ENCODE data around the genes ADA, TP53TG5, EPPIN and ZSWIM3.

GRCh38 chr20:44393767-44394332, 38.4 kb downstream of the HNF4A start:
- RRBS: no CpG with 5 or more reads among the region's 8 CpGs

GRCh38 chr20:44436348-44437035, 39.2 kb upstream of the TTPAL start:
- RRBS: no CpG with 5 or more reads among the region's 17 CpGs

DNA sequence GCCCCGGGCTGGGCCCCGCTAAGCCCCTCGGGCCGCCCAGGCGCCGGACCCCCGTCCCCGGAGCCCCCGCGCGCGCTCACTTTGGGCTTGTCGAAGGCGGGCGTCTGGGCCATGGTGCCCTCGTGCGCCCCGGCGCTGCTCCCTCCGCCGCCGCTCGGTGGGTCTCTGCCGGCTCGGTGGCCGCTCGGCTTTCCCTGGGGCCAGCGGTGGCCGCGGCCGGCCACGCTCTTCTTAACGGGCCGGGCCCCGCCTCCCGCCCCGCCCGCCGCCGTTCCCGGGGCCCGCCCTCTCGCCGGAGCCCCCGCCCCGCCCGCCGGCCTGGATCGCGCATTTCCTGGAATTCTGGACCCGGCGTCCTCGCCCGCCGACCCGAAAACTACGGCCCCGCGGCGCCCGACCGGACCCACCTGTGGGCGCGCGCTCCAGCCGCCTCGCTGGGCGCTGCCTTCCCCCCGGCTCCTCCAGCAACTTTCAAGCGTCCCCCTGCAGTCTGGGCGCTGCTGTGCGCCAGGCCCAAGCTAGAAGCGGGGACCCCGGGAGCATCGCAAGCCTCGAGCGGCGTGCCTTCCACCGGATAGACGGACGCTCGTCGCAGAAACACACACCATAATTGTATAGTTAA, at the start of gene ADA:
ADA (minus strand) TSS at position 205 of the 622 bp plus-strand sequence.
- RRBS: 2% methylated on average over 63 of the region's 83 CpGs

DNA sequence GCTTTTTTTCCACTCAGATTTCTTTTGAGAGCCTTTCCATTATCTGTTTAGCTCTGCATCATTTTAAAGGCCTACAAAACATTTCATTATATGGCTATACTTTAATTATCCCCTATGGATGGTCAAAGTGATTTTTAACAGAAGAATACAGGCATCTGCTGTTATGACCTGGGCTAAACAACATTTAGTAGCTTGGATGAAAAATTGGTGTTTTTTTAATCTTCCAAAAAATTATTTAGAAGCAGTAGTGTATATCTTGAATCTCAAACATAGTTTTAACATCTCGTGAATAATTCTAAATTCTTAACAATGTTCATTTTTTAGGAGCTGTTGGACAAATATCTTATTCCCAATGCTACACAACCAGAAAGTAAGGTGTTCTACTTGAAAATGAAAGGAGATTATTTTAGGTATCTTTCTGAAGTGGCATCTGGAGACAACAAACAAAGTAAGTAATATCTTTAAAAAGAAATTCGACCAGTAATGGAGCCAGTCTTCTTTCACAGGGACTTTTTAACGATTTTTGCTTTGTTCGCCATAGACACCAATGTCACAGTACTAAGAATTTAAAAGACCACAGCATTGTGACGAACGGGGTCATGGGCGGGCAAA, 6.1 kb upstream of the PABPC1L start:
- RRBS: no CpG with 5 or more reads among the region's 7 CpGs

DNA sequence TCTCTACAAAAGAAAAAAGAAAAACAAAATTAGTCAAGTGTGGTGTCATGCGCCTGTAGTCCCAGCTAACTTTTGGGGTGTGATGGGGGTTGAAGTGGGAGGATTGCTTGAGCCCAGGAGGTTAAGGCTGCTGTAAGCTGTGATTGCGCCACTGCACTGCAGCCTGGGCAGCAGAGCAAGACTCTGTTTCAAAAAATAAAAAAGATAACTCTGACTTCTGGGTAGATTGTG, 17.0 kb downstream of the STK4 start:
- RRBS: no CpG with 5 or more reads among the region's 2 CpGs

GRCh38 chr20:45053086-45053448, 47.9 kb downstream of the KCNS1 start:
- RRBS: no CpG with 5 or more reads among the region's 5 CpGs

DNA sequence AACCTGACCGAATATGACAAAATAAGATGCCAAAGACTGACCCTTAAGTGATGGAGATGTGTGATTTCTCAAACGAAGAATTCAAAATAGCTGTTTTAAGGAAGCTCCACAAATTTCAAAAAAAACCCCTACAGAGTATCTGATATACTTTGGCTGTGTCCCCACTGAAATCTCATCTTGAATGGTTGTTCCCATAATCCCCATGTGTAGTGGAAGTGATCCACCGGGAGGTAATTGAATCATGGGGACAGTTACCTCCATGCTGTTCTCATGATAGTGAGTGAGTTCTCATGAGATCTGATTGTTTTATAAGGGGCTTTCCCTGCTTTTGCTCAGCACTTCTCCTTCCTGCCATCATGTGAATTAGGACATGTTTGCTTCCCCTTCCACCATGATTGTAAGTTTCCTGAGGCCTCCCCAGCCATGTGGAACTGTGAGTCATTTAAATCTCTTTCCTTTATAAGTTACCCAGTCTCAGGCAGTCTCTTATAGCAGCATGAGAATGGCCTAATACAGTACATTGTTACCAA, 20.1 kb upstream of the PI3 start:
- RRBS: no CpG with 5 or more reads among the region's 3 CpGs

- RRBS: no CpG with 5 or more reads among the region's 4 CpGs
Observed at GRCh38 chr20:45253259-45253671, 1.1 kb downstream of the SLPI start.

- RRBS: no CpG with 5 or more reads among the region's 6 CpGs
Observed at GRCh38 chr20:45346035-45346727, 2.0 kb downstream of the SDC4 start.

DNA sequence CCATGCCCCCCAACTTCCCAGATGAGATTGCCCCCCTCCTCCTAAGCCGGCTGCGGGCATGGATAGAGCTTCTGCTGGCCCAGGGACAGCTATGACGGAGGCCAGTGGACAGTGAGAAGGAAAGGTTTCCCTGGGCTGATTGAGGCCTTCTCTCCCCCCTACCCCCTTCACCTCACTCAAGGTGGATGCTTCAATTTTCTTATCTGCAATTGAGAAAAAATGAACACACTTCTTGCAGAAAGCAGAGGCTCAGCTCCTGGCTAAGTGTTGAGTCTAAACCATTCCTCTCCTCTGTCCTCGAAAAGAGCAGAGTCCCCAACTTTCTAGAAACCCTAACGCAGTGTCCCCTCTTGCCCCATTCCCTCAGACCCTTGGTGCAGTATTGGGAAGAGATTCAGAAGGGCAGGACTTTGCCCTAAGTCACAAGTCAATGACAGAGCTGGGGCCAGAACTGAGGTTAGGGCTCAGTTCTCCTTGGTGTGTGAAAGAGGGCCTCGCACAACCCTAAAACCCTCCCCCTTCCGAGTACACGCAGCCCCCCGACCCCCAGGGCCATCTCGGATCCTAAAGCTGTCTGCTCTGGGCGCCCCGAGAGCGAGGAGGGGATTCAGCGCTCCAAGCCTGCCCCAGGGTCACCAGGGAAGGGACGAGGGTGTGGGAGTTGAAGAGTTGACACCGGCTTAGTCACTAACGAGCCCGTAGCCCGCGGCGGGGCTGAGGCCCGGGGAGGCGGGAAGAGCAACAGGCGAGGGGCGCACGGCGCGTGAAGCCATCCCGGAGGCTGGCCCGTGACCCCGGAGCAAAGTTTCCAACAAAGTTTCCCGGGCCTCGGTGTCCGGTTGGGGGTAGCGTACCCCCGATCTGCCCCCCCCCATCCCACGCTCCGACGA, 607 bp downstream of the SDC4 start:
- RRBS: 1% methylated on average over 20 of the region's 39 CpGs

DNA sequence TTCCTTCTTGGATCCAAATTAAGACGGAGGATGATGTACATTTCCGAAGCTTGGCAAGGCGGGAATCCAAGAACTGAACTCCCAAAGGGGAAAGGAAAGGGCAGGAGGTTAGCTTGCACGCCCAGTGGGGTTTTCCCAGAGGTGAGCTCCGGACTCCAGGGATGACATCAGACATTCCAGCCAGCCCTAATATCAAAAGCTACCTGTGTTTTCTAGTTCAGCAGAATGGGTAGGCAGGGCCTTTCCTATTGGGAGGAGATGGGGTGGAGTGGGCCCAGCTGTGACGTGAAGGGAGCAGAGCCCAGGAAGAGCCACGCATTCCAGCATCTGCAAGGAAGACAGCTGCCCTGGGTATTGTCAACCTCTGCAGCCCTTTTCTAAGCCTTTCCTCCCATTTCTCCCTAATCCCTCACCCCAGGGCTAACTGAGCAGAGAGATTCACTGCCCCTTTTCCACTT, 3.2 kb upstream of the SYS1 start:
- RRBS: no CpG with 5 or more reads among the region's 7 CpGs

- RRBS: 18% methylated on average over 6 of the region's 50 CpGs
Observed at GRCh38 chr20:45373107-45374340, 4.6 kb downstream of the TP53TG5 start.

DNA sequence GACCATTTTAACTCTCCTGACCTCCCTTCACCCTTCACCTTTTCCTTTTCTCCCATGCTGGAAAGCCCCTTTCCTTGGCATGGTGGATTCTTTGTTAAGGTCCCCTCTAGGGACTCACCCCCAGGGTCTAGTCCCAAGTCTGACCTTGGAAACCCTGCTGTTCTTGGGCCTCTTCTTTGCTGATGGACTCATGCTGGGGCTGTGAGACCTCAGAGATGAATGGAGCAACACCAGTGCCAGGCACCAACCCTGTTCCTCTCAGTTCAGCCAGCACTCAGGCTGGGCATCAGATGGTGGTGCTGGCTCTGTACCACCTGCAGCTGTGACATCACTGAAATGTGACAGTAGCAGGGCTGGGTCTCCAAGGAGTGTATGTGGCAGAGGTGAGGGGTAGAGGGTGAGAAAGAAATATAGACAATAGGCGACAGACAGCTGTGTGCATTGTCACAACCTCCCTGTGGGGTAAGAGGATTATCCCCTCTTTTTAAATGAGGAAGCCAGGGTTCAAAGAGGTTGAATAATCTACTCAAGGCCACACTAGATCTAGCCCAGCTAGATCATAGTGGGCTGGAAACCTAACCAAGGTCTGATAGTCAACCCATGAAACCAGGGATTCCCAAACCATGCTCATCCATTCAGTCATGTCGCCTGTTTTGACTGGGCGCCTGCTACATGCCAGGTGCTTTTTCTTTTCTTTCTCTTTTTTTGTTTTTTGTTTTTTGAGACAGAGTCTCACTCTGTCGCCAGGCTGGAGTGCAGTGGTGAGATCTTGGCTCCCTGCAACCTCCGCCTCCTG, at the start of gene TP53TG5:
TP53TG5 (minus strand) TSS at position 281 of the 796 bp plus-strand sequence.
- RRBS: no CpG with 5 or more reads among the region's 5 CpGs

- RRBS: no CpG with 5 or more reads among the region's 4 CpGs
Observed at GRCh38 chr20:45449471-45450089, 20.0 kb upstream of the WFDC2 start.

DNA sequence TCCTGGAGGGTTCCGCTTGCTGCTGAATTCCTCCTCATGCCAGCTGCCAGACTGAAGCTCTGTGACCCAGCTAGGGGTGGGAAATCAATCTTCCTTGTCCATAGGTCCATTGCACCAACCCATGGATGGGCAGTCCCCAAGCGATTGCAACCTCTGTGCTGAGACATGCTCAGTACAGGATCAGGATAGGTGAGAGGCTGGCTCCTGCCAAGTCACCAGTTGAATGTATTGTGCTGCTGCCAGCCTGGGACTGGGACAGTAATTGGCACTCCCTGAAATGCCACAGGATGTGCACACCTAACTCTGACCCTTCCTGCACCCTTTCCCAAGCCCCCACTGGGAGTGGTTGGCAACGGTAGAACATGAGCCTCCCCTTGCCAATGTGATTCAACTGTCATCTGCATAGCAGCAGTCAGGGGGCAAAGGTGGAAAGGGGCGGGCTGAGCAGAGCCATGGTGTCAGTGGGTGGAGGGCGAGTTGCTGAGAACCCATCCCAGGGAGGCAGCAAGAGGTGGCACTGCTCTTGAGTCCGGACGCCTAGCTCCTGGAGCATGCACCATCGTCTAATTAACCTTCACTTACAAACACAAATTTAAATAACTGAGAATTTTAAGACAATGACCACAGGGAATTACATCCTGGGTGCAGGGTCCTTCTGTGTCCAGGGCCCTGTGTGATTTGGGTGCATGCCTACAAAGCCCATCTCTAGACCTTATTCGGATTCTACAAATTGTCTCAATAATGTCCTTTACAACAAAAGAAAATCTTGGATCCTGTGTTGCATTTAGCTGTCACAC, 15.3 kb downstream of the SPINT3 start:
- RRBS: no CpG with 5 or more reads among the region's 9 CpGs

GRCh38 chr20:45518163-45518734, 2.8 kb upstream of the SPINT3 start:
- RRBS: no CpG with 5 or more reads among the region's 2 CpGs

DNA sequence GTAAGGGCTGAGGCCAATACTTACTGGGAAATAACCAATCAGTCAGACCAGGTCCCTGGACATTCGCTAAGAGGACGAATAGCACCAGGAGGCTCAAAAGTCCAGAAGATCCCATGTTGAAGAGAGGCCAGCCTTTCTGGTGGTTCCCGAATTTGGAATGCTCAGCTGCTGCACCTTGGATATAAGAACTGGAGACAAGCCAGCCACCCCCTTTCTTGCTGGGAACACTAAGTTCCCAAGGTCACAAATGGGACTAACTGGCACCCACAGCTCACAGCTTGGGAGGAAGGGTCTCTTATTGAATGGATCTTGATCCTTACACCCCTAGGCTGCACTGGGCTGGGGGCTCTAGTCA, at the start of gene EPPIN:
EPPIN (minus strand) TSS at position 159 of the 355 bp plus-strand sequence.
- RRBS: no CpG with 5 or more reads among the region's 3 CpGs

GRCh38 chr20:45796436-45796788, 4.7 kb downstream of the DNTTIP1 start:
- RRBS: no CpG with 5 or more reads among the region's 7 CpGs

DNA sequence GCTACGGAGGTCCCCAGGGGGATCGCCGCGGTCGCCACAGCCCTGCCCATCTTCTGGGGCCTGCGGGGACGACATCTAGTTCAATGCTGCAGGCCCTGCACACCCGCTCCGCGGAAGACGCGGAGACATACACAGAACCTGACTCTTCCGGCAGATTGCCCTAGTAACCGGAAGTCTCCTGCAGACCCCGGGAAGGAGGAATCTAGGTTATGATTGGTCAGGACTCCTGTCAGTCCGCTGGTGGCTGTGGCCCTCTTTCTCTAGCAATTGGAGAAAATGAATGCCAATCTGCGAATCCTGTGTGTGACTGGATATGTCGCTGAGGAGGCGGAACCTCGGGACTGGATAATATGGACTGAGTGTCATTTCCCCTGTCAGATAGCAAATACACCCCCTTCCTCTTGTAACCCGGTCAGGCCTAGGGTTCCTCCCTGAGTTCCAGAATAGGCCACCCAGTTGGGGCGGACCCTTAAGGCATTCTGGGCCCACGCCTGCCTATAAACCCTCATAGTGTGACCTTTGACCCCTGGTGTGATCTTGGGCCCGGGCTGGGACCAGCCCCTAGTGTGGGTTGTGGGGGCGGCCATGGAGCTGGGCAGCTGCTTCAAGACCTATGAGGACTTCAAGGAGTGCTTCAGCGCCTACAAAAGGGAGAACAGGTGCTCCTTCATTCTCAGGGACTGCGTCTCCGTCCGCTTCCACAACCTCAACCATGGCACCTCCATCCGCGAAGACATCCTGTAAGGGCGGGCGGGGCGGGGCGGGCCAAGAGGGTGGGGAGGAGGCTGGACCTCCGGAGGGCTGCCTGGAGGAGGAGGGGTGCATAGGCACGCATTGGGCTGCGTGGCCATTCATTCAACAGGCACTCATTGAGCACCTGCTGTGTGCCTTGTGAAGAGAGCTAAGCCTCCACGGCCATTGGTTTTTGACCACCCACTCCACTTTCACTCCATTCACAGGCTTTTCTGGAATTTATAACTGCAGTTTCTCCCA, at the start of gene ZSWIM3:
ZSWIM3 (plus strand) TSS at position 374 of the 993 bp plus-strand sequence.
- RRBS: no CpG with 5 or more reads among the region's 39 CpGs

GRCh38 chr20:45905652-45906052, 6.3 kb downstream of the PLTP start:
- RRBS: no CpG with 5 or more reads among the region's 7 CpGs